SEM (cell line): ENCODE measurements around the genes RGS16 and LAMC1.

DNA sequence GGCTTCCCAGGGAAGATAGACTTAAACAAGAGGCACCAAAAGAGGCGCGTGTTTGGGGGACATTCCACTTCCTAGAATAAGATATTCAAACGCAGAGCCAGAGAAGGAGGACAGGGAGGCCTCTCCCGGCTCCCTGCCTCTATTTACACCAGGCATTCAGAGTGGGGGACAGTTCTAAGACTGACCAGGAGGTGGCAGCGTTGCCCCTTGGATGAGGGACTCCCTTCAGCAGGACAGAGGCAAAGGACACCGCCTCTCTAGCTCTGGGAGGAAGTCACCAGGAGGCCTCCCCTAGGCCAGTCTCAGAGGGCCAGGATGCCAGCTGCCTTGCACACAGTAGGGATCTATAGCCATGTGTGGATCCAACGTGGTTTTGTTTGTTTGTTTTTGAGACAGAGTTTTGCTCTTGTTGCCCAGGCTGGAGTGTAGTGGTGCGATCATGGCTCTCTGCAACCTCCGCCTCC lies 23.4 kb upstream of the ZNF648 start:
- PRO-cap = no peak

DNA sequence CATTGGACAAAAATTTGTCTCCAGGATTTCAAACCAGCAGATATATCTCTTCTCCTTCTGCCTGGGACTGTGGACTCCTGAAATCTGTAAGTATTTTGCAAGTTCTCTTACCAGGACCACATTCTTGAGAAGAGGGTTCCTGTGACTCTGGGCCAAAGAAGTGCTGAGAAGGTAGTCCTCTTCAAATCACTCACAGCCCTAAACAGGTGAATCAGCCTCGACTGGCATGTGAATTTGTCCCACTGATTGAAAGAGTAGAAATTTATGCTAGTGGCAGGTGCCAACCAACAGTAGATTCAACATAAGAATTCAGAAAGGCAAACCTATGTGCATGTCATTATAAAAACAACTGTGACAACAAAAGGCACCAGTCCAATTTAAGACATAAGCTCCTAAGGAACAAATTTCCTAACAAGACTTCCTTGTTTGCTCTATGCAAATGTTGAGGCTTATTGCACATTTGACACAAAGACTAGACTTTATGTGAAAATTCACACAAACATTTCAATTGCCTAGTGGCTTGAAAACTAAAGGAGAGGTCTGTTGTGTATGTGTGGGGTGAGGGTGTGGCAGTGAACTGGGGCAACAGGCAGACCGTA lies 74.2 kb downstream of the GLUL start:
- PRO-cap = no peak

- PRO-cap = no peak
These were observed 4.0 kb downstream of the GLUL start for GRCh38 chr1:182387490-182388168.

DNA sequence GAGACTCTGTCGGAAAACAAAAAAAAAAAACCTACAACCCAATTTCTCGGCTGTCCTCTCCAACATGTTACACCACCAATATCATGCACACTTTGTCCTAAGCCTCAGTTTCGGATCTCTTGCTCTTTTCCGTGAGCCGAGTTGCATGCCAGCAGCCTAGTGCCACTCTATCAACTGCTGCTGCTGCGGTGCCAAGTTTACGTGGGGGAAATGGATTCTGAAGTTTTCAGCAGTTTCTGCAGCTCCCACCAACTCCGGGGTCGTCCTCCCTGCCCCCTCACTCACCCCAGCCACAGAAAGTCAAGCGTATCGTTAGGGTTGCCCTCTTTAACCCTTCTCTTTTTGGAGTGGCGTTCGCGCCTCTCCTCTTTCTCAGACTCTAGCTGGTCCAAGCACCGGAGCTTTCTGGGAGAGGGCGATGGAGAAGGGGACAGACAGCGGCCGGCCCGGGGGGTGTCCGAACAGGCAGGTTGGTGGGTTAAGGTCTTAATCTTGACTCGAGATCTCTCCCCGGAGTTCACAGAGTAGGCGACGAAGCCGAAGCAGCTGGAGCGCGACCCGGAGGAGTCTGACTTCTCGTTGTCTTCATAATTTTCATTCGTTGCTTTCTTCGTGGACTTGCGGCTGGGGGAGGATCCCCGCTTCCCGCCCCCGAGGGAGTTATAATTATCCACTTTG lies 1.2 kb downstream of the GLUL start:
- PRO-cap = unidirectional peak, plus-strand start at position 520 of the sequence; bidirectional peak, plus-strand start at position 597 of the sequence, minus-strand start at position 567 of the sequence

DNA sequence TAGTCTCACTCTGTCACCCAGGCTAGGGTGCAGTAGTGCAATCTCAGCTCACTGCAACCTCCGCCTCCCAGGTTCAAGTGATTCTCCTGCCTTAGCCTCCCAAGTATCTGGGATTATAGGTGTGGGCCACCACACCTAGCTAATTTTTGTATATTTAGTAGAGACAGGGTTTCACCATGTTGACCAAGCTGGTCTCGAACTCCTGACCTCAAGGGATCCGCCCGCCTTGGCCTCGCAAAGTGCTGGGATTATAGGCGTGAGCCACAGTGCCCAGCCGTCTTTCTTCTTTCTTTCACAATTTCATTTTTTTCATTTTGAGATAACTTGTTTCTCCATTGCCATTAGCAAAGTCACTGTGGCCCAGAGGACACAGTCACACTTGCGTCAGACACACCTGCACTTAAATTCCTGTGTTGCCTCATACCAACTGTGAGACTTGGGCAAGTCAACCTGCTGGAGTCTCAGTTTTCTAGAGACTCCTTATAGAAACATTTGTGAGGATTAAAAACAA lies 2.8 kb downstream of the TEDDM1 start:
- PRO-cap = no peak

DNA sequence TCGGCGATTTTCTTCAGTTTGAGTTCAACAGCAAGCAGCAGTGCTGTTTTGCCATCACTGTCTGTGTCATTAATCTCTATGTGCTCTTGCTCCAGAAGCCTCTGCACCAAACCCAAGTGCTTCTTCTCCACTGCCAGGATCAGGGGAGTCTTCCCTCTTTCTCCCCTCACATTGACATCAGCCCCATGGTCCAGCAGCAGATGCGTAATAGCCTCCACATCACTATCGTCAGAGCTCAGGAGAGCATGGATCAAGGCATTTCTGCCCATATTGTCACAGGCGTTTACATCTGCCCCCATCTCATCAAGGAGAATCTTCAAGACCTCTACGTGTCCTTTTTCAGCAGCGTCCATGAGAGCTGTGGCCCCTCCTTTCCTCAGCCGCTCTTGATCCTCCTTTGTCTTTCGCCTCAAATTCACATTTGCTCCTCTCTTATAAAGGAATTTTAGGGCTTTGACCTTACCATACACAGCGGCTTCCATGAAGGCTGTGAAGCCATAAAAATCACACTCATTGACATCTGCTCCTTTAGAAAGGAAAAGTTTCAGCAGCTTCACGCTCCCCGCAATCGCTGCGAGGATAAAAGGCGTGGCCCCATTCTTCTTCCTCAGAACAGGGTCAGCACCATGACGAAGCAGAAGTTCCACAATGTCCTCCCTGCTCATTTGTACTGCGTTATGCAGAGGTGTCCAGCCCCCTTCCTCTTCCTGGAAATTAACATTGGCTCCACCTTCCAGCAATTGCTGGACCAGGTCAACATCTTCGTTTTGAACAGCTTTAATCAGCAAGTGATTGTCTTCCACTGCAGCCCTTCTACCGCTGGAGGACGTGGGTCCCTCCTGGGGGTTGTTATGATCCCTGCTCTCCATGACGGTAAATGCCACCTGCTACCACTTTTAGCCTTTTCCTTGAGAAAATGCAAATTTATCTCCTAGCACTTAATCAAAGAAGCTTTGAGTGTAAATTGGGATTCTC lies 2.8 kb downstream of the RNASEL start:
- PRO-cap = no peak

DNA sequence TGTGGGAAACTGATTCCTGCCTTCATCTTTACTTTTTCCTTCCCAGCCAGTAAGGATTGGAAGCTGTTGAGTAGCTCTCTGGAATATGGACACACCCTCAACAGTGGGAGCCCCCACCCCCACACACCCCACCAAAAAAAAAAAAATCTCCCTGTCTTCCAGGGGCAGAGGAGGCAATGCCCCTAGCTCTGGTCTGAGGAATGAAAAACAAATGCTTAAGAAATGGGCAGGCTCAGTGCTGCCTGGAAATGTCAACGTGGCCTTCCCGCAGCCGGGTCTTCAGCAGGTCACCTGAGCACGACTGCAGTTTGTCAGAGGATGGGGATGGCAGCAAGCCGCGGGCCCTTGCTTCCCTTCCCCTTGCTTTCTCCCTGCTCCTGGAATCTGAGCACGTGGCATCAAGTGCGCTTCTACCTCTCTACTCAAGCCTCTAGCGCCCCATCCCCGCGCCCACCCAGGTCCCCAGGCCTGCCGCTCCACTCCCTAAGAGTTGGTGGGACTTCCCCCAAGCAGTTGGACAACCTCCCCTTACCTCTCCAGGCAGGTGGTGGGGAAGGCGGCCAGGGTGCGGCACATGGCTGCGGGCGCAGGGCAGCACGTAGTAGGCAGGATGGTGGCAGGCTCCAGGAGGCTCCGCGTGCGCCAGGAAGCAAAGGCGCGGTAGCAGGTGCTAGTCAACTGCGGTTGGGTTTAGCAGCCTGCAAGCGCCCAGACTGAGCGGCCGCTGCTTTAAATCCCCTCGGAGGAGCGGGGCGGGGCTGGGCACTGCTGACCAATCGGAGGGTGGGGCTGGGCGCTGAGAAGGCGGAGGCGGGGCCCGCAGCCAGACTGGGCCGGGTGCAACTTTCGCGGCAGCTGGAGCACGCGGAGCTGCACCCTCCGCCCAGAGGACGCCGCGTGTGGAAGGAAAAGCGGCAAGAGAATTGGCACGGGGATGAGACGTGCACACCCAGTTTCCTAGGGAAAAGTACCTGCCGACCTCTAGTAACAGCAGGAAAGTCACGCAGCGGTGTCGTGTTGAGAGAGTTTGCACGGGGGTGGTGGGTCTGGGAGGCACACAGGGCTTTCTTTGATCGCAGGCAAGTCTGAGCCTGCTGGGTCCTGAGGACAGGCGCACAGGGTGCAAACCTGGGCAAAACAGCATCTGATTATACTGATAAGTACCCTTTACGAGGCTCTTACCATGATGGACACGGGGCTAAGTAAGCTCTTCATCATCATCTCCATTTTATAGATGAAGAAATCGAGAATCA lies at the start of gene RGS16:
Gene RGS16, minus strand, starts transcription at position 706 of the 1,253 bp plus-strand sequence.
- PRO-cap = unidirectional peak, plus-strand start at position 306 of the sequence; bidirectional peak, plus-strand start at position 886 of the sequence, minus-strand start at position 706 of the sequence

GRCh38 chr1:182671583-182672263 lies 12.7 kb downstream of the RGS8 start:
- PRO-cap = no peak

DNA sequence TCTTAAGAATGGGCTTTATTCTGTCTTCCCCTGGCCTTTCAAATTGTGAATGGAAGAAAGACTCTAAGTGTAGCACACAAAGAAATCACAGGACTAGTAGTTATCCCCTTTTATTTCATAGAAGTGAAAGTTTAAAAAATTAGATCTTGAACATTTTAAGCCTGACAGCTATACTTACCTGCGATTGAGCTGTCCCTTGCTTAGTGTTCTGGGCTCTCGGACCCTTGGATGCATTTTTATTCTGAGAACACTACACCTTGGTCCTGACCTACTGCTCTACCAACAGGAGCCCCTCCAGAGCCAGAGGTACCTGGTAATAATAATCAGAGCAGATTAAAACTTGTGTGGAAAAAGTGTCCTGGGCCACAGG lies 14.8 kb downstream of the NPL start:
- PRO-cap = unidirectional peak, plus-strand start at position 171 of the sequence

DNA sequence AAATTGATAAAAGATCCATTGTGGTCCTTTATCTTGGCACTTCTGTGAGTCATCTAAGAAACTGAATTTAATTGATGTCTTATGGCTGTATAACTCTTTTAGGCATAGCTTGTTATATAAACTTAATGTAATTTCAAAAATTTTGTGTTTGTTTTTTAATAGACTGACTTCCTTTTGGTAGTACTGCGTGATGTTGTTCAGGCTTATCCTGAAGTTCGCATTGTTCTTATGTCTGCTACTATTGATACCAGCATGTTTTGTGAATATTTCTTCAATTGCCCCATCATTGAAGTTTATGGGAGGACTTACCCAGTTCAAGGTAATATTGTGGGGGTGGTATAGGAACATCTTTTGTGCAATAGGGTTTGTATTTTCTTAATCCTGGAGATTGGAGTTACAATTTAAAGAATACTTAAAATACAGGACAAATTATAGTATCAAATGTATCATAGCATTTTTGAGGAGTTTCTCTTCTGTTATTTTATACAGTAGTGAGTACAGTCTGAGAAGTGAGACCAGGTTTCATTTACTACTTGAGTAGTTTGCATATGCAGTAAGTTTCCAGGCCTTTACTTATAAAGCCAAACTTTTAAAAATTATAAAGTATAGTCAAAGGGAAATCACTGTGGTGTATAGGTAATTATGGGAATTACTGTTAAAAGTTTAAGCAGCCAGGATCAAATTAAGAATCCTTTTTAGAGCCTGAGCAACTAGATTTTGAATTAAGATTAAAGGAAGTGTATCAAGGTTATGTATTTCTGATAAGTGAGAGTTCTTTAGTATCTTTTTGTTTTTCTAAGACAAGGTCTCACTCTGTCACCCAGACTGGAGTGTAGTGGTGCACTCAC lies 33.3 kb downstream of the DHX9 start:
- PRO-cap = no peak

DNA sequence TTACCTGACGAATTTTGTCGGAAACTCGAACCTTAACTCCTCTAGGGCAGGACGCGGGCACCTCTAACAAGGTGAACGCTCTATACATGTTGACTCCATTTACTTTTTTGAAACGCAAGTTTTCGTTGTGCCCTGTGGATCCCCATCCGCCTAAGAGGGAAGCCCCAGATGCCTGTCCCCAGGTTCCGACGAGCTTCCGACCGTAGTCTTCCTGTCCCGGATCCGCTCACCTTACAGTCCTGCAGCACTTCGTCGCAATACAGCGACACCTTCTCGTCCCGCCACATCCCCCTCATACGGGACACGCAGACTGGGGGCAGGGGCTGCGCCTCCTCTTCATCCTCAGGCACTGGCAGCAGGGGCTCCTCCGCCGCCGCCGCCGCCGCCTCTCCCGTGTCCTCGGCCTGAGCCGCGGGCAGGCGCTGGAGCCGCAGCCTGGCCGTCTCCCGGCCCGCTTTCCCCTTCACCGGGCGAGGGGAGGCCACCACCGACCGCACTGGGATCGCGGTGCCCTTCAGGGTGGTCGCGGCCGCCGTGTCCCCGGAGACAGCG lies 391 bp downstream of the SHCBP1L start:
- PRO-cap = no peak

DNA sequence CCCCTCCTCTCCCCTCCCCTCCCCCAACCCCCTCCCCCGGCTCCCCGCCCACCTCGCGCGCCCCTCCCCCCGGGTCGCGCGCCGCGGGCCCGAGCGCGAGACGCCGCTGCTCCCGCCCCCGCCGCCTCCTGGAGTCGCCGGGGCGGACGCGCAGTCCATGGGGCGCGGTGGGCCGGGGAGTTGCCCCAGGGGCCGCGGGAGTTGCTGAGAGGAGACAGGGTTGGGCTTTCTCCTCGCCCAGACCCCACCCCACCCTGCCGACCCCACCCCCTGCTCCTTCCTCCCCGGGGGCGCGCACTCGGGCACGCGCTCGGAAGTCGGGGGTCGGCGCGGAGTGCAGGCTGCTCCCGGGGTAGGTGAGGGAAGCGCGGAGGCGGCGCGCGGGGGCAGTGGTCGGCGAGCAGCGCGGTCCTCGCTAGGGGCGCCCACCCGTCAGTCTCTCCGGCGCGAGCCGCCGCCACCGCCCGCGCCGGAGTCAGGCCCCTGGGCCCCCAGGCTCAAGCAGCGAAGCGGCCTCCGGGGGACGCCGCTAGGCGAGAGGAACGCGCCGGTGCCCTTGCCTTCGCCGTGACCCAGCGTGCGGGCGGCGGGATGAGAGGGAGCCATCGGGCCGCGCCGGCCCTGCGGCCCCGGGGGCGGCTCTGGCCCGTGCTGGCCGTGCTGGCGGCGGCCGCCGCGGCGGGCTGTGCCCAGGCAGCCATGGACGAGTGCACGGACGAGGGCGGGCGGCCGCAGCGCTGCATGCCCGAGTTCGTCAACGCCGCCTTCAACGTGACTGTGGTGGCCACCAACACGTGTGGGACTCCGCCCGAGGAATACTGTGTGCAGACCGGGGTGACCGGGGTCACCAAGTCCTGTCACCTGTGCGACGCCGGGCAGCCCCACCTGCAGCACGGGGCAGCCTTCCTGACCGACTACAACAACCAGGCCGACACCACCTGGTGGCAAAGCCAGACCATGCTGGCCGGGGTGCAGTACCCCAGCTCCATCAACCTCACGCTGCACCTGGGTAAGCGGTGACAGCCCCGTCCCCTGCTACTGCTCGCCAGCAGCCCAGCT lies at the start of gene LAMC1:
Gene LAMC1, plus strand, starts transcription at position 295 of the 1,059 bp plus-strand sequence.
- PRO-cap = bidirectional peak, plus-strand start at position 359 of the sequence, minus-strand start outside the sequence; unidirectional peak, minus-strand start at position 764 of the sequence; unidirectional peak, minus-strand start at position 918 of the sequence

- PRO-cap = unidirectional peak, minus-strand start at chr1:183024268
These were observed 875 bp downstream of the LAMC1 start for GRCh38 chr1:183024185-183024405.

DNA sequence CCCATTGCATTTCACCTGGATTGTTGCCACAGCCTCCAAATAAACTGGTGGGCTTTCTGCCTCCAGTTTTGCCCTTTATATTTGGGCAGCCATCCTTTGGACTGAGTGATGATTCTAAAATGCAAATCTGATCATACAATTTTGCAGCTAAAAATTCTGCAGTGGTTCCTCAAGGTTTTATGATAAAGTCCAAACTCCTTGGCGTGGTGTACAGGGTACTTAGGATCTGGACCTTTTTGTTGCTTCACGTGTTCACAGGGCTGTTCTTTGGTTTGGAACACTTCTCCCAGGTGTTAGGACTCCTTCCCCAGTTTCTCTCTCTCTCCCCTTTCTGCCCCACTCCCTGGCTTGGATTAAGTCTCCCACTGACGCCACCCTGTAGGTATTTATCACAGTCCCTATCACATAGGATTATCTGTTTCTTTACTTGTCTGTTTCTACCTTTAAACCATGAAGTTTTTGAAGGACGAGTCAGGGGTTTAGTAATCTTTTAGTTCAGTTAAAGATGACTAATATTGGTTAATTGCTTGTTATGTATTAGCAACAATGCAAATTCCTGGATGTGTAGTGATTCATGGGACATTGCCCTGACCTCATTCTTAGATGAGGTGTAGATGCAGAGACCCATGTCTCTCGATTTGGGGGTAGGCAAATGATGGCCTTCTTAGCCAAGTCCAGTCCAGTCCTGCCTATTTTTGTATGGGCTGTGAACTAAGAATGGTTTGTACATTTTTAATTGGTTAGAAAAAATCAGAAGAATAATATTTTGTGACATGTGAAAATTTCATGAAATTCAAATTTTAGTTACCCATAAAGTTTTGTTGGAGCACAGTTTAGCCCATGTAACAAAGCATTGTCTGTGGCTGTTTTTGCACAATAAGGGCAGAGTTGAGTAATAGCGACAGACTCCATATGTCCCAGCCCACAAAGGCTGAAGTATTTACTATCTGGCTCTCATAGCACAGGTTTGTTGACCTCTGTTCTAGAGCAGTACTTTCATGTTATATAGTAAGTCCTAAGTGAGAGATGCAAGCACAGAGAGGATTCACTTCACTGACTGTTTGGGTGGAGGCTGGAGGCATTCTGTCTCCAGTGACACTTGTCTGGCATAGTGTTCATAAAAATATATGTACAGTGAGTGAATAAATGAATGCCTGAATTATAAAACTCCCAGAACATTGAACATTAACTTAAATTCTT lies 6.5 kb downstream of the LAMC1 start:
- PRO-cap = no peak

GRCh38 chr1:183032353-183033212 lies 9.4 kb downstream of the LAMC1 start:
- PRO-cap = no peak

DNA sequence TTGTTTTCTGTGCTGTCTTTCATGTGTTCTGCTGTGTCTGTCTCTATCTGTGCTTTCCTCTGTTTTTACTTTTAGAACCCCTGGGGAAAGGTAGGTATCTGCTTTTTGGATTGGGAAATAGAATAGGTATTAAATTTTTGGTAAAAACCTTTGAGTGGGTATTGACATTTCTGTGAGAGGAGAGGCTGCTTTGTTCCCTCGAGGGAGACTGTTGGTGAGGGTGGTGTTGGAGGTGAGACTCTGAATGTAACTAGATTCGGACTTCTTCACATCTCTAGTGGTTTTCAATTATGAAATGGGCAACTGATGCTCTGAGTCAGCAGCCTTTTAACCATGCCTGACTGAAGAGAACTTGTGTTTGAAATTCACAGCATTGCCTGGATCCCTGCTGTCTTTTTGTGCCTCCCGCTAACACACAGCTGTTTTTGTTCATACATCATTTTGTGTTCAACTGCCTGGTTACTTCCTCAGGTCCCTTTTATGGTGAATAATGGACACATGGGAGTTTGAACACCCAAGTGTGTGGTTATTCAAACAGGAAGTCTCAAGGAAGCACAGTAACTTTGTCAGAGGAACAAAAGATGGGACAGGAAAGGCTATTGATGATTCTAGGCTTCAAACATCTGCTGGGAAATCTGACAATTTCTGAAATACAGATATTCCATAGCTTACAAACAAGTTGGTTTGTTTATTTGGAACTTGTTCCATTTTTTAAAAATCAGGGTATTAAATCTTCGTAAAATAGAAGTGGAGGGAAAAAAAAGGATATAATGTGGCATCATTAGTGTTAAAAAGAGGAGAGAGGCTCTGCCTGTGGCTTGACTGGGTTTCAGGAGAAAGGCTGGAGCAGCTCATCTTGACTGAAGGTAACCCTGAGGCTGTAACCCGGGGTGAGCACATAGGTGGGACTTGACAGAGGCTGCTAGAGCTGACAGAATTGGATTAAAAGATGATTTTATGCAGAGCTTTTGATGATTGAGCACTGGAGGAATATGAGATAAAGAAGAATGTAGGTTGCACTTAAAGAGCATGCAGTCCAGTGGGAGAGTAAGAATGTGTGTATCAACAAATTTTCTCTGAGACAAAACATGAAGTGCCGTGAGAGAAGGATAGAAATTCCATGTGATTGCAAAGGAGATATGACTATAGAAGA lies 17.0 kb downstream of the LAMC1 start:
- PRO-cap = bidirectional peak, plus-strand start at position 569 of the sequence, minus-strand start at position 453 of the sequence

DNA sequence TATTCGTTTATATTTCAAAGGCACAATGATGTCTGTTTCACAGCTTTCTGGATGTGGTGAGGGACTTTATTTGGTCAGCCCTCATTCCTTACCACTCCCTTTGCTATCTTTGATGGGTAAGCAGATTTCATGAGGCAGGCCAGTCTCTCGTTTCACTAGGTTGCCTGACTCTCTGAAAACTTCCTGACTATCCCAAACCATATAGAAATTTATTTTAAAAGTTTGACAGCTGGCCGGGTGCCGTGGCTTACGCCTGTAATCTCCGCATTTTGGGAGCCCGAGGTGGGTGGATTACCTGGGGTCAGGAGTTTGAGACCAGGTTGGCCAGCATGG lies 34.0 kb downstream of the LAMC1 start:
- PRO-cap = no peak

DNA sequence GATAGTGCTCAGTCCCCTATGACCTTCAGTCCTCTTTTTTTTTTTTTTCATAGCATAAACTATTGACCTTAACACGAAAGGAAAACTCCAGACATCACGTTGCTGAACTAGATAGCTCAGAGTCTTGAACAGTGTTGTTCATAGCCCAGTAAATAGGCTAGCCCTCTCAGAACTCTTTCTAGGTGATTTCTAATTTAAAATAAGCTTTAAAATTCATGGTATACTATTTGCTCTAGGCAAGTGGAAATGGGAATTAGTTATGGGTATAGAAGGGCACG lies 56.7 kb downstream of the LAMC2 start:
- PRO-cap = no peak

- PRO-cap = no peak
These were observed 66.0 kb downstream of the LAMC2 start for GRCh38 chr1:183251936-183252626.

DNA sequence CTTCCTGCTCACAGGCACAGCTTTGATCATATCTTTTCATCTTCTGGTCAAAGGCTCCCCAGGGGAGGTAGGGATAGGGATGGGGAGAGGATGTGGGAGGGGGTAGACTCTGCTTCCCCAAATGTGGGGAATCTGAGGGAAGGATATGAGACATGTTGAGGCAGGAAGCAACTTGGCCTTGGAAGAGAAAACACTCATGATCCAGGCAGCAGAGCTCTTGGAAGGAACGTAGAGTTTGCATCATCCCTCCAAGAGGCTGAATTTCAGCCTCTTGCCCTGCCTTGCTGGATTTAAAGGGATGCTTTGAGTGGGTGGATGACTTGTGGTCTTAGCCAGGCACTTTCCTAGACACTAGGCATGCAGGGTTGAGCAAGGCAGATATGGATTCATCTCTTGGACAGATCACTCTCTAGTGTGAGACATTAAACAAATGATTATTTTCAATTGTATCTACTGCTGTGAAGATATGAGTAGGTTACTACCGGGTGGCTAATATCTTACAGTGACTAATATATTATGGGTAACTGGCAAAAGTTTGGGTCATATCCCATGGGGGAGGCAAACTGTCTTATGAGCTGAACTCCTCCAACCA lies 82.0 kb downstream of the LAMC2 start:
- PRO-cap = no peak